BJ (cell line): Measurements from ENCODE around the gene CAMK1G.

DNA sequence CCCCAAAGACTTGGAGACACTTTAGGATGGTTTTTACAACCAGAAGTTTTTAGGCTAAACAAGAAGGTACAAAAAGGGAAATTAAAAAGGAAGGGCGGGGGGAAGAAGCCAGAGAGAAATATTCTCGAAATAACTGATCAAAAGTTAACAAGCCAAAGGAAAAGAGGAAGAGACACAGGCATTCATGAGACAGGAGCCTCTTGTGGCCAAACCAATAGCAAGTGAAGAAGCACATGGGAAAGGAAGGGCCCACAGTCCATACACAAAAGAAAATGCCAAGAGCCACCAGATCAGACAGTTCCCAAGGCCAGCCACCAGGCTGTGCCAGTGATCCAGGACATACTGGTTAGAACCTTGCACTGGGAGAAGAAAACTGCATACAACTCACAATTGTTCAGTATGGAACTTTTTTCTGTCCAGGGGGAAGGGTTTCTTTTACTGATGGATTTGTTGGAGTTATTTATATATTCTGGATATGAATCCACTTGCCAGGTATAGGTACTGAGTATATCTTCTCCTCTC lies 76.7 kb downstream of the CD46 start:
- CAGE, long polyA plus RNA, result no peak
- RRBS, result no CpG with 5 or more reads among the region's 2 CpGs

- CAGE, long polyA plus RNA, result no peak
- RRBS, result no CpG with 5 or more reads among the region's 9 CpGs
These were observed 78.8 kb downstream of the CD46 start for GRCh38 chr1:207830591-207831158.

- CAGE, long polyA plus RNA, result no peak
- RRBS, result no CpG with 5 or more reads among the region's 1 CpG
These were observed 57.6 kb downstream of the CD34 start for GRCh38 chr1:207853353-207853721.

DNA sequence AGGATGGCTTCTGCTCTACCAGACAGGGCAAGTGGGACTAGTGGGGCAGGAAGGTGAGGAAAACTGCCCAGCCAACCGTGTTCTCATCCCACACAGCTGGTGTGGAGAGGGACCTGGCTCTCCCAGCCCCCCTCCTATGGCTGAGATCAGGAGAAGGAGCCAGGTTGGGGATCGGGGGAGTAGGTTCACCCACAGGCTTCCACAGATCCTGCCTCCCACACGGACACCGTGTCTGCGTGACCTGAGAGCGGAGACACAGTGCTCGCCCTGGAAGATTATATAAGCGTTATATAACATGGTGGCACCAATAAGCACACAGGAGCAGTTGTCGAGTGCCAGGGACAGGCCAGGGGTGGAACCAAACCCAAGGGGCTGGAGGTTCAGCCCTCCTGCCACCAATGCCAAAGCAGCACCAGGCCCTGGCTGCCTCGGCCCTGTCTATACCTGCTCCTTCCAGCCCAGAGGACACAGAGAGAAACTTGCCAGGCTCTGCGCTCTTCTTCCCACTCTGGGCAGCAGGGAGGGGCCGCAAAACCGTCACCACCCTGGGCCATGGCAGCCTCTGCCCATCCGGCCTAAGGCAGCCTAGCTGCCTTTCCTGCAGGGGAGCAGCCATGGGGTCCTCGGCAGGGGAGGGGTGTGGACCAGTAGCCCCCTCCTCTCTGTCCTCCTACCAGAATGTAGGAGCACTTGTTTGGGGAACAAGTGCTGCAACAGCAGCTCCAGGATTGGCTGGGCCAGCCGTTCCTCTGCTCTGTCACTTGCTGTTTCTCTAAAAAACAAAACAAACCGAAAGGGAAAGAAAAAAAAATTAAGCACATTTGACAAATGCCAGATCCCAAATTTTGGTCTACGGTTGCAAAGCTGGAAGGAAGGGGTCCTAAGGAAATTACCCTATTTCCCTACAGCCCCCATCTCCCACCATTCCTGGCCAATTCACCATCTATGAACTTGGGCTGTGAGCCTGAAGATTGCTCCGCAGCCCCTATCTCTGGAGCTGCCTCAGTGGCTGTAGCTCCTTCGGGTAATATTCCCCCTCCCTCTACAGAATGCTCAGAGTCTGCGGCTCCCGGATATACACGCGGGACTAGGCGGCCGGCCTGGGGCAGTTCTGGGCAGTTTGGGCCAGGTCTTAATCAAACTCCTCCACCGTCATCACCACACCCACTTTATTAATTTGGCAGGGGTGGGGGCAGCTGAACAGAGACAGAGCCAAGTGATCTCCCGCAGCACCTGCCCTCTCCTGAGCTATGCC lies 43.2 kb downstream of the CD34 start:
- CAGE, long polyA plus RNA, result no peak
- RRBS, result no CpG with 5 or more reads among the region's 28 CpGs

- CAGE, long polyA plus RNA, result no peak
- RRBS, result no CpG with 5 or more reads among the region's 11 CpGs
These were observed 30.7 kb upstream of the CD34 start for GRCh38 chr1:207941483-207942115.

DNA sequence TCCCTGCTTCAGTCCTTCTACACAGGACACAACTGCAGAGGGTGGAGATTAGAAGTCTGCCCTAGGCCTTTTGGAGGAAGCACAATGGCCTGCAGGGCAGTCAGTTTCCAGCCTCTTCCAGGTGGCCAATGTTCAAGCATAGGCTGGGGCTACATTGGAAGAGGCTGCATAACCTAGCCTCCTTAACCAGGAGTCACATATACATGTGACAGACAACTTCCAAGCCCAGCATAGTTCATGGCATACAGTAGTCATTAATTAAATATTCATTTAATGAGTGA lies 162.3 kb upstream of the CD34 start:
- CAGE, long polyA plus RNA, result no peak

DNA sequence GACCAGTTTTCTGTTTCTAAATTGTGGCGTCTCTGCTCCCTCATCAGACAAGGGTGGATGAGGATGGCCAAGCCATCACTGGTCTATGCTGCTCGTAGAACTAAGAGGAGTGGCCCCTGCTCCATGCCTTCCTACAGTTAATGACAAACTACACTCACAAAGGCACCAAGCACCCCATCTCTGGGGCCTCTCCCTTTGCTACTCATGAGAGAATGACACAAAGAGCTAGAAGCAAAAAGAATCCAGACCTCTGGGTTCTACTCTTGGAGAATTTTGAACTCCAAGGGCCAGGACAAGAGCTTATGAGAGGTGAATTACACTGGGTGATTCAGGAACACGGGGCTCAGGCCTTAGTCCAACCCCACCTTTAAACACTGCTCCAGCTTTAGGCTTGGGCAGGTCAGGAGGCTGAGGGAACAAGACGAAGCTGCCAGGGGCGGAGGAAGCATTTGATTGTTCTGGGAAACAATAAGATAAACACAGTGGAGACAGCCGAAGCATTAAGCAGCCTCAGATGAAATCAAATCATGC lies 93.5 kb downstream of the PLXNA2 start:
- CAGE, long polyA plus RNA, result no peak
- RRBS, result no CpG with 5 or more reads among the region's 6 CpGs

DNA sequence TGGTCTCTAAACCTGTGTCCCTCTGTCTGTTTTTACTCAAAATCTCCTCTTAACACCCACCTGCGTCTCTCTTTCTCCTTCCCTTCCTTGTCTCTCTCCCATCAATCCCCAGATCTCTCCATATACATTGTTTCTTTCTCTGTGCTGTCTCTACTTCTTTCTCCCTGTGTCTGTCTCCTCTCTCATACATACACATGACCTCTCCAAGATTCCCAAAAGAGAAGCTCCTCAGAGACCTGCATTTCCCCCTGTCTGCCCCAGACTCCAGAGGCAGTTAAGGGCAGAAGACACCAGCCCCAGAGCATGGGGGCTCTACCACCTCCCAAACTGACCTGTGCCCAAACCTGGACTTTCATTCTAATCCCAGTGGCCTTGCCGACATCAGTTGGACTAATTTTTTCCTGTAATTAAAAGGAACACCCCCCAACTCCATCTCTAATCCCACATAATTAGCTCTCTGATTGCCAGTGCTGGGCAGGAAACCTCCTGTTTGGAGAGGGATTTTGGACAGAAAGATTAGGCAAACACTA lies 85.9 kb downstream of the PLXNA2 start:
- CAGE, long polyA plus RNA, result no peak
- RRBS, result no CpG with 5 or more reads among the region's 2 CpGs

- CAGE, long polyA plus RNA, result no peak
- RRBS, result no CpG with 5 or more reads among the region's 6 CpGs
These were observed 39.9 kb downstream of the PLXNA2 start for GRCh38 chr1:208204091-208204920.

- CAGE, long polyA plus RNA, result no peak
- RRBS, result no CpG with 5 or more reads among the region's 6 CpGs
These were observed 37.7 kb downstream of the PLXNA2 start for GRCh38 chr1:208206315-208206960.

- CAGE, long polyA plus RNA, result no peak
- RRBS, result under 1% methylated on average over 20 of the region's 58 CpGs
These were observed 1.2 kb downstream of the PLXNA2 start for GRCh38 chr1:208242816-208243565.

DNA sequence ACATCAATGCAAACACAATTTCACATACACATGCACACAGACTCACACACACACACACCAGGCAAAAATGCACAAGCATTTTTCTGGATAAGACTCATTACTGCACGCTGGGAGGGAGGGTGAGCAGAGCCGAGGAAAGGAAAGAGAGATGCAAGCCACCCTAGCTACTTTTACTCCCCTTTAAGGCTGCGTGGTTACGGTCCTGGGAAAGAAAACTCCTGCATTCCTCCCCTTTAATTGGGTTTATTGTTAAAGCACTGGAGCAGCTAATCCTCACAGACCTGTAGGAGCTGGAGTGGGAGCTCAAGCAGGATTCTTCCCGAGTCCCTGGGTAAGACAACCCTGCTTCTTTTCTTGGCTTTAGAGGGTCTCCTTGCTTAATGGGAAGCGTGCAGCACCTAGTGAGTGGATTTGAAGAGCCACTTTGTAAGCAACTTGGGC lies at the start of gene CAMK1G:
Gene CAMK1G, plus strand, starts transcription at position 273 of the 441 bp plus-strand sequence.
- CAGE, long polyA plus RNA, result no peak
- RRBS, result no CpG with 5 or more reads among the region's 6 CpGs

DNA sequence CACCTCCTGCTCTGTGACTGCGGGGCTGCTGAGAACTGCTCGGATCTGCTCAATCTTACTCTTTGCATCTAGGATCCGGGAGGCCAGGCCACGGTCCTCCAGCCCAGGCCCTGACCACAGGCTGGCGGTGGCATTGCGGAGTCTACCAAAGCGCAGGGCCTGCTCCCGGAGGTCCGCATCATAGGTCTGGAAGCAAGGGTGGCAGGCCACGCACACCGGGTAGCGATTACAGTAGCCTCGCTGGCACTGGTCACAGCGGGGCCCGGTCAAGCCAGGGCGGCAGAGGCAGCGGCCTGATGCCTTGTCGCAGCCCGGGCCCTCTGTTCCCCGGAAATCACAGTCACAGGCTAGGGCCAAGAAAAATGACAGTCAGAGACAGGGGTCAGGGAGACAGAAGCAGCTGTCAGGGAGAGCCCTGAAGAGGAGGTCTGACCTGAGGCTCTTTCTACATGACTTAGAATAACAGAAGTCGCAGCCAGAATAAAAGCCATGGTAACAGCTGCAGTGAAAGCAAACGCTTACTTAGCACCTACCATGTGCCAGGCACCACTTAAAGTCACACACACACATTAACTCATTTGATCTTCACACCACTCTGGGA lies 26.4 kb downstream of the LAMB3 start:
- CAGE, long polyA plus RNA, result no peak
- RRBS, result 94% methylated on average over 16 of the region's 22 CpGs

GRCh38 chr1:209648820-209649807 lies 3.1 kb downstream of the LAMB3 start:
- CAGE, long polyA plus RNA, result no peak
- RRBS, result no CpG with 5 or more reads among the region's 6 CpGs

GRCh38 chr1:209873366-209874043 lies 45.7 kb downstream of the UTP25 start:
- CAGE, long polyA plus RNA, result no peak
- RRBS, result no CpG with 5 or more reads among the region's 4 CpGs

- CAGE, long polyA plus RNA, result no peak
- RRBS, result no CpG with 5 or more reads among the region's 4 CpGs
These were observed 4.1 kb downstream of the HHAT start for GRCh38 chr1:210332838-210333249.

GRCh38 chr1:210384632-210385026 lies 55.9 kb downstream of the HHAT start:
- CAGE, long polyA plus RNA, result no peak

GRCh38 chr1:210587705-210588336 lies 259.1 kb downstream of the HHAT start:
- CAGE, long polyA plus RNA, result start-site peak on the plus strand at chr1:210587777-210587858, 21 and 26 reads in 2 replicates
- RRBS, result no CpG with 5 or more reads among the region's 8 CpGs

- CAGE, long polyA plus RNA, result no peak
- RRBS, result no CpG with 5 or more reads among the region's 16 CpGs
These were observed 1.1 kb upstream of the RCOR3 start for GRCh38 chr1:211257870-211258614.

DNA sequence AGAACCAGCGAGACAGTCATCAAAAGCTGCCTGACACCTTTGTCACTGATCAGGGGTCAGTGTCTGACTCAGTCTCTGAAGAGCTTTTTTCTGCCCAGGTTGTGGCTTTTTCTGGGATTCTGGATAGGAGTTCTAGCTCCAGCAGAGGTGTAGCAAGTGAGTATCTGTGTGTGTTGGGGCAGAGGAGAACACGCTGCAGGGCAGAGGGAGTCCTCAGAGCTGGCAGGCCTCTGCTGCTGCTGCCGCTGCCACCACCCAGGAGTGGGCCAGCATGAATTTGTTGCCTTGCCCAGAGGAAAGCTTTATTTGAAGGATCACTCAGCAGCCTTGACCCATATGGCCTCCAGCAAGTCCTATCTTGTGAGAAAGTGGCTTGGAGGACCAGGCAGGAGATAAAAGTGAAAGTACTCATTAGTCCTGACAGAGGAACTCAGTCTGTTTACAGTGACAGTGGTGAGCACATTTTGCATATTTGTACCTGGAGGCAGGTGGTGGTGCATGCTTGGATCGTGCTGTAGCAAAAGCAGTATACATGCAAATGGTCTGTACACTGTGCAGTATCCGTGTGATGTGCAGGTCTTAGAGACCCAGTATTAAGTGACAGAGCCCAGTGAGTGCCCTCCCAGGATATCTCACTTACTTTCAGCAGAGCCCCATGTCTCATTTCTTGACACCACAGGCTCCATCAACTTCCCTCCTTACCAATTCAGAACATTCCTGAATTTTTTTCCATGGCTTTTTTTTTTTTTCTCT lies 3.2 kb downstream of the TRAF5 start:
- CAGE, long polyA plus RNA, result no peak
- RRBS, result no CpG with 5 or more reads among the region's 5 CpGs